Left ventricle myocardium (tissue), 1 donor: ENCODE measurements around a stretch of chr14.

DNA sequence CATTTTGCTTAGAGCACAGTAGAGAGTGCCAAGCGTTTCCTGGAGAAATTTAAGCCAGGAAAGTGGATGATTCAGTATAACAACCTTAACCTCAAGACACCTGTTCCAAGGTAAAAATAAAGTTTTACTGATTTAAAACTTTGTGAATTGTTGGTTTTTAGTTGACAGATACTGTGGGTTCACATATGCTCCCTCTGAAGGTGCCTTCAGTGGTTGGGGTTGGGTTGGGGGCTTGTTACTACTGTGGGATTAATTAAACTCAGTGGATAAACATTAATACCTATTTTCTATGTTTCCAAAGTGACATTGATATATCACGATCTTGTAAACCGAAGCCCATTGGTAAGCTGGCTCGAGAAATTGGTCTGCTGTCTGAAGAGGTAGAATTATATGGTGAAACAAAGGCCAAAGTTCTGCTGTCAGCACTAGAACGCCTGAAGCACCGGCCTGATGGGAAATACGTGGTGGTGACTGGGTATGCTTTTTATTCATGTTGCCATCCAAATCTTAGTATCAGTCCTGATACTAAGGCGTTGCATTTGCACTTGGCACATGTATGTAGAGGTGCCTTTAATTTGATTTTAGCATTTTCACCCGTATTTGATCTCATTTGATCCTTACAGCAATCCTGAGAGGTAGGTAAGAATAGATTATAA is 37.7 kb downstream of the MTHFD1 start:
- PRO-cap: no peak

GRCh38 chr14:64441754-64442637 is 23.3 kb upstream of the AKAP5 start:
- PRO-cap: no peak

DNA sequence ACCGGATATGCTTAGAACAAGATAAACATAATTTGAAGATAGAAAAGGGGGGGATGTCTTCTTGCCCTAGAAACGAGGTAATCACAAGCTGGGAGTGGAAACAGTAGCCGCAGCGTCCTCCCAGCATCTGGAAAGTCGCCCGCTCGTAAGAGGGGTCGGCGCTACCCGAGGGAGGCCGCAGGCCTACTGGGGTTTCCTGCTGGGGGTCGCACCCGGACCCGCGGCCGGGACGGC is 579 bp downstream of the ZBTB25 start:
- PRO-cap: no peak

DNA sequence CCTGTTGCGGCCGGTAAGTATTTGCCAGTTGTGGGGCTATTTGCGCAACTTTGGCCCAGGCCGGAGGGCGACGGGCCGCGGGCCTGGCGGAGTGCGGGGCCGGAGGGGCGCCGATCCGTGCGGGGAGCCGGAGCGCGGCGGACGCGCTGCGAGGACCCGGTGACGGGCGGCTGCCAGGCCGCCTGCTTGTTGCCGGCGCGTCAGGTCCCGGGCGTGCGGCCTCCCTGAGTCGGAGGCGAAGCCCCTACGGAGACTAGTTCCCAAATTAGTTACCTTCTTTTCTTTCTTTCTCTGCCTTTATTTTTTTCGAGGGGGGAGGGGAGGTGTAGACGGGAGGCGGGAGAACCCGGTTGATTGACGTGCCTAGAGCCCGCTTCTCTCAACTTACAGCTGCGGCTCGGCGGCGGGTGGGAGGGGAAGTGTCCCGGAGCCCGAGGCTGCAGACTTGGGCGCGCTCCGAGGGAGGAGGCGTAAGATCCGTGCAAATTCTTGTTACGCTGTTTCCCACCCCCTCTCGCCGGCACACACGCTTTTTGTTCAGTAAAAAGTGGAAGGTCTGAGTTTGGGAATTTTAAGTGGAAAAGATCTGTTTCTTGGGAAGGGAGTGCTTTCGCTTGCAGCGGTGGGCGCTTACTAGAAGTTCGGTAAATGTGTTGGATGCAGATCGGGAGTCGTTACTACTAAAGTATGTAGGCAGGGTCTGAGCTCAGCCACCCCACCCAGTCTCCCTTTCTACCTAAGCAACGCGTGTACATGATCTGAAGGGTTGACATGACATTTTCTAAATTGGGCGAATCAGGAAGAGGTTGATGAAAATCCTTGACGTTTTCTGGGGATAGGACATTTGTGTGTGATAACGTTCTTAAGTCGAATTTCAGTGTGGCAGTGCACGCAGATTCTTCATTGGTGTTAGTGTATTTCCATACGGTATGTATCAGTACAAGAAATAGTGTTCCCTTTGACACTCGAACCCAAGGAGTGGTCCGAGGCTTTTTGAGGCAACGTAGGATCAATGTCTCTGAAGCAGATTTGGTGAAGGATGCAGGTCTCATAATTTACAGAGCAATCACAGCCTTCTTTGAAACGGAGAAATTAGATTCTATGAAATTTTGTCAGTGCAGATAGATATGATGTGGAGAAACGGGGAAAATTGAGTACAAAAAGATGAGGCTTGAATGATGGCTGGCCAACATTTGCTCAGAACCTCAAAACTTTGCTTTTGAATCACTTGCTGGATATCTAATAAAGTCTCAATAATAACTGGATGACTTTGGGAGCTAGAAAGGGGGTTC is 810 bp downstream of the ZBTB1 start:
- PRO-cap: bidirectional peak, plus-strand start at position 440 of the sequence, minus-strand start at position 97 of the sequence

GRCh38 chr14:64516370-64516798 is 11.8 kb downstream of the ZBTB1 start:
- PRO-cap: no peak

DNA sequence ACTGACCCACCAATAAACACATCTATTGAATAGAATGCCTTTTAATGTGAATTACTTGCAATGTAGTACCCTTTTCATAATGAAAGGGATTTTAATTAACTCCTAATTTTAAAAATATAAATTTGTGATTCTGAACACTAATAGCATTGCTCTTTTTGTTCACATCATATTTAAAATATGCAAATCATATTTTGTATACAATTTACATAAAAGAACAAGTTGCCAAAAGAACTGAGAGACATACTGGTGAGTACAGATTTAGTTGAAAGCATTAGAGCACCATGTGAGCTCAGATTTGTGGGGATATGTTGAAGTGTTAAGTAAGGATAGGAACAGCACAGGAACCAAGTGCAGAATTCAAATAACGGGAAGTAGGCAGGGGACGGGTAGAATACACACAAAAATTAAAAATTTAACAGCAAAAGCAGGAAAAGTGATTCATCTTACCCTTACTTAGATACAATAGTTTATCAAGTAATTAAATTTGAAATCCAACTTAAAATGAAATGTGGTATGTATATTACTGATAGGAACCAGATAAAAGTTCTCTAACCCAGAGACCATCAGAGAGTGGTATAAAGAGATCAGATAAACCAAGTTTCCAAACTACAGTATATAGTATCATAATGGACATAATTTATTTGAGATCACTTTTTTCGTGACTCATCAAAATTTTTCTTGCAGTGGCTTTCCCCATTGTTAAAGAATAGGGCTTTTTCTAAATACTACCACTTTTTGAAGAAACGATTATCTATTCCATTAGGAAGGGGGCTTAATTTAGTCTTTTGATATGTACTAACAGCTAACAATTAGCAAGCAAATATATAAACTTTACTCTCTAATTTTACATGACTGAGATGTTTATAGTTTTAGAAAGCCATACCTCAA is 15.4 kb upstream of the HSPA2 start:
- PRO-cap: no peak

DNA sequence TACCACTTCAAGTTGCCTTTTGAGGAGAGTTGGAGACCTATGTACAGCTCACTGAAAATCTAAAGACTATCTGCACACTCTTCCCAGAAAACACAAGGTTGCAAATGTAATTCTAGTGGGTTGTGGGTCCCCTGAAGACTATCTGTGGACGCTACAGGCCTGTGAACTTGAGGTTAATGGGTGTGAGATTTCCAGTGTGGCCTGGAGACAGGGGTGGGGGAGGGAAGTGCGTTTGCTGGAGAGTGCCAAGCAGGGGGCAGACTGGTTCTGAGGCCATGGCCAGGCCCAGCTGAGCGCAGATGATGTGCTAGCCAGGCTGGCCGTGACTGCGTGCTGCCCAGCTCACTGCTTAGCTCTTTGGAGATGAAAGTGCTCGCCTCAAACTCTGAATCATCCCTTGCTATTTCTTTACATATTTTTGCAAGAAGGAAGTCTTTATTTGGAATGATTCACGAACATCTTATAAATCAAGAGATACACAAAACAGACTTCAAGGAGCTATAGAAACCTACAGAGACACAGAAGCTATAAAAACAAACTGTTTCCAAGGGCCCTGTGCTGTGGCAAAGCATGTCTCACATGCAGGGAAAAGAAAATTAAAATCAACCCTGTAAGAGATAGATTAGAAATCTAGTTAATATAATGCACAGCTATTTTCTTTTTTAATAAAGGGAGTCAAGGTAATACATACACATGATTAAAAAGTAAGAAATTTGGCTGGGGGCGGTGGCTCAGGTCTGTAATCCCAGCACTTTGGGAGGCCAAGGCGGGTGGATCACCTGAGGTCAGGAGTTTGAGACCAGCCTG is 75.2 kb upstream of the PLEKHG3 start:
- PRO-cap: no peak

DNA sequence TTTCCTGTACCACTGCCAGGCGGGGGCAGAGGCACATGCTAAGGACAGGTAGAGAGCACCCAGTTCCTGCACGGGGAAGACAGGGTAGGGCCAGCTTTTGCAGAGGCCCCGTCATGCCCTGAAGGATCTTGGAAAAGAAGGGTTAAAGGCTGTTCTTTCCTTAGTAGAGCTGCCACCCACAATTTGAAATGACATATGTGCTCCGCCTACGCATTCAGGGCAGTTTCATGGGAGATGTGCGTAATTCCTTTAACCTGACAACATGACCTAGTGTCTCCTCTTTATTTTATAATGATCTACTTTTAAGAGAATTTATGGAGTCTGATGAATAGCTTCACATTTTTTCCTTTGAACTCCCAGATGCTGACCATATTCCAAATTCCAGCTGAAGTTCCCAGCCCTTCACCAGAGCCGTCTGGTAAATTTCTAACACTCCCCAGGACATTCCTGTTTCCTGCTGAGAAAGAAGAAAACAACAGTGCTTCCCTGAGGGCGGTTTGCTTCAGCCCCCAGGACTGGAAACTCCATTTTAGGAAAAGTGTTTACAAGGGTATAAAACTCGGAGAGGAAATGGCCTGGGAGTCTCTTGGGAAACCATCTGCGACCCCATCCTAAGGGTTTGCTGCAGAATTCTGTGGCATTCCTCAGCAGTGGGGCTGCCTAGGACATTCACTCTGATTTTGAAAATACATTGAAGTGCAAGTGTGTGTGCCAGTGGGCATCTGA is 58.8 kb upstream of the PLEKHG3 start:
- PRO-cap: no peak

DNA sequence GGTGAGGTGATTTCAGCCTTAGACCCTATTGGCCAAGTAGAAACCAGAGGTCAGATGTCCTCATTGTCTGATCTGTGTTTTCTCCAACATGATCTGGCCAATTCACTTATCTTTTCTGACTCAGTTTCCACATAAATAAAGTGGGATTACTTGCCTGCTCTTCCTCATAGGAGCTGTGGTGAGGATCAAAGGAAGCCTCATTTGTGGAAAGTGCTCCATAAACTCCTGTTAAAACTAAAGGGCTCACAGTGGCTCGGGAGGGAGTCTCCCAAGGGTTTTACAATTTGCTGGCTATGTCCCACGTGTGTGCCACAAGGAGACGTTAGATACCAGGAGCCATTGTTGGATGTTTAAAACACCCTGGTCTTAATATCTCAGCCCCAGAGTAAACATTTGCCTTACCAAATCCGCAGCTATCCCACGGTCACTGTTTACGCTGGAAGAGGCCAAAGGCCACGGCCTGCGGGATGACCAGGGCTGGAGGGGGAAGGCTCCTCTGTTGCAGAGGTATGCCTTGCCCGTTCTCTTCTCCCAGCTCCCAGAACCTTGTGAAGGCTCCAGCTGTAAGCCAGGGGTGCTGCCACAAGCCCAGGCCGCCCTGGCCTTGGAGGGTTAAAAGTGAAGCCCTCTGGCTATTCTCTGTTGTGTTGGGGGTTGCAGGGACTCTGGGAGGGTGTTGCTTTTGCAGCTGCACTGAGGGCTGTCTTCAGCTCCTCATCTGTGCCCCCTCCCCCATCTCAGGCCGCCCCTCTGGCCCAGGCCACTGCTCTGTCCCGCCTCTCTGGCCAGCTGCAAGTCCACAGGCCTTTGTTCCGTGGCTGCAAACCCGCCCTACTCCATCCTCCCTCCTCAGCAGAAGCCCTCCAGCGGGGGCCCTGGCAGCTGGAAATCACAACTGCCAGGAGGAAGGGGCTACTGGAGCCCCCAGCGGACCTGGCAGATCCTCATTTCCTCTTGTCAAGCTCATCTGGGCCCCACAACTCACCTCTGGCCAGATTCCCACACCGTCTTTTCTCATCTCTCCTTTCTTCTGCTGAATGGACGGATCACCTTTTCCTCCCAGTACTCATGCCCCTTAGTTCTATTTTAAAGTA is 2.4 kb downstream of the PLEKHG3 start:
- PRO-cap: no peak

DNA sequence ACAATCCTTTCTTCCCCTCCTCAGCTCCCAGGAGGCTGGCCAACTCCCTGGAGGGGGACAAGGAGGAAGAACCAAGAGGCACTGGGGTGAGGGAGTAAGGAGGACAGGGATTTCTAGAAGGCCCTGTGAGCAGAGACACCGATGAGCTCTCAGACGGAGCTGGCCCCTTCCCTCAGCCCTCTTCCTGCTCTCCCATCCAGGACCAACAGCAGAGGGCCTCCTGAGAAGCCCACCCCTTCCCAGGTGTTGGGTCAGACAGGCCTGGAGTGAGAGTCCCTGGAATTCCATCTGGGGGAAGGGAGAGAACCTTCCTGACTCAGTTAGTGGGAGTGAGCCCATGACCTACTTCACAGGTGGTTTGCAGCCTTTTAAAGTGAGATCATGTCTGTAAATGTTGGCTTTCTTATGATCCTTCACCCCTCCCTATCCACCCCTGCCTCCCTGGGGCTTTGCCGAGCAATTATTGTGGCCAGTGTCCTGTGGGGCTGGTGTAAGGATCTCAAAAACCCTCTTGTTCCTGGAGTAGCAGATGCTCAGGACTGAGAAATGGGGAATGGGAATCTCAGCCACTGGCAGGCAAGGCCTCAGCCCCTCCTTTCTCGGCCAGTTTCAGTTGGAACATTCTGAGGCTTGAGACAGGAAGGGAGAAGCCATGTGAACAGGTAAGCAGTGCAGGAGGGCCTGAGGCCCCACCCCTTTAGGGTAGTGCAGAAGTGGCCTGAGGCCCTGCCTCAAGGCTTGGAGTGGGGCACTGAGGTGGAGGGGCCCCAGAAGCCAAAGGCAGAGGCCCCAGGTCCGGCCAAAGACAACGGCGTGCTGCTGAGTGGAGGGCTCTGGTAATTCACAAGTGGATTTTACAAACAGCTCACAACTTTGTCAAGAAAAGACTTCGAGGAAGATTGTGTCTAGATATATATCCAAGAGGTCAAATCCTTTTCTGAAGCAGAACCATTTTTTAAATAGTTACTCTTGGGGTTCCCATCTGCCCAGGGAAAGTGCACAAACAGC is 53.8 kb downstream of the PLEKHG3 start:
- PRO-cap: no peak

- PRO-cap: no peak
Measured at GRCh38 chr14:64997211-64998023, 10.7 kb downstream of the FNTB start.

DNA sequence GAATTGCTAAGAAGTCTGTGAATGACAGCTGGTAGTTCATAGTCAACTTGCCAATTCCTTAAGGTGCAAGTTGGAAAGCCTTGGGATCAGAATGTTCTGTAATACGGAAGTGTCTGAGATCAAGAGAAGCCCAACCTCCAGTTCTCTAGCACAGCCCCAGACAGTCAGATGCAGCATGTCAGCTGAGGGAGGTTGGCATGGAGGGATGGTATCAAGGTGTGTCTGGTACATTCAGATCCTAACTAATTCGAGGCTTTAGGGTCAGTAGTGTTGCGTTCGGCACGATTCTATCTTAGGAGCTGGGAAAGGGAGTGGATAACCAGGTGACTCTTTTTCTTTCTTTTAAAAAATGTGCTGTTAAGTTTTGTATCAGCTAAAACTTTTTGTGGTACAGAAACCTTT is 38.3 kb downstream of the FNTB start:
- PRO-cap: no peak

DNA sequence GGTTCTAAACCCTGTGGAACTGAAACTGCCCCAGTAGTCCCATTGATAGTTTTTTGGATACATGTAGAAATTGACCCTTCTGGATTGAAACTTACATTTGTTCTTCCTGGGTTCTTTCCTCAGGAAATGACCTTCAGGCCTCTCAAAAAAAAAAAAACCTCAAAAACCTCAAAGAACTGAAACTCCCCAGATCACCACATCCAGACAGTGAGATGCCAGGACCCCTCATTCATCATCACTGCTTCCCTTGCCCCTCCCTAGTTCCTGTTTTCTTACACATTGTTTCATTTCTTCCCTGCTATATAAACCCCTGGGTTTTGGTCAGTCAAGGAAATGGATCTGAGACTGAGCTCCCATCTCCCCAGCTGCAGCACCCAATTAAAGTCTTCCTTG is 107.7 kb upstream of the MAX start:
- PRO-cap: no peak

DNA sequence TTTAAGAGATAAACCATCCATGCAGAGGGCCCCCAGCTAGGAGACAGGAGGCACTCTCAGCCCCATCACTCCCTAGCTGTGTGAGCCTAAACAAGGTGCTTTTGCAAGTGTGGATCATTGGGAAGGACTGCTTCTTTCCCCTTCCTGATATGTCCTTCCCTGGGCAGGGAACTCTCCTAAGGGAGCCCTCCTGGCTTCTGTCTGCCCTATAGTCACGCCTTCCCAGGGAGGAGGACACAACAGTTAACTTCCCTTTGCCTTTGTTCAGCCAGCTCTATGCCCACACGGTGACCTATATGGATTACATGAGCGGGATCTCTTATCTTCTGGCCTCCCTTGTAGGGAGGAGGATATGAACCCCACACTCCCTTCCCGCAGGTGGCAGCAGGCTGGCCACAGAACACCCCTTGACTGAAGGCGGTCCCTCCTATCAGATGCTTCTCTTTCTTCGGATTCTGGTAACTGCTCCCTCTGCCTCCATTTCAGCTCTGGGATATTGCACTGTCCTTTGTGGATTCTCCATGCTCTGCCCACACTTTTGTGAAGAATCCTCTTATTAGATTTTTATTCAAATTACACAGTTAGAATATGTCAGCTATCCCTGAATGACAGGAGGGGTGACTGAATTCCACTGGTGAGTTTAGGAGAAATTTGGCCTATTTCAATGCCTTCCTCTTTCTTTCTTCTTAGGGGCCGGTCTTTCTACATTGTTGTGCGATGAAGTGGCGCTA is 135.7 kb upstream of the MAX start:
- PRO-cap: no peak

DNA sequence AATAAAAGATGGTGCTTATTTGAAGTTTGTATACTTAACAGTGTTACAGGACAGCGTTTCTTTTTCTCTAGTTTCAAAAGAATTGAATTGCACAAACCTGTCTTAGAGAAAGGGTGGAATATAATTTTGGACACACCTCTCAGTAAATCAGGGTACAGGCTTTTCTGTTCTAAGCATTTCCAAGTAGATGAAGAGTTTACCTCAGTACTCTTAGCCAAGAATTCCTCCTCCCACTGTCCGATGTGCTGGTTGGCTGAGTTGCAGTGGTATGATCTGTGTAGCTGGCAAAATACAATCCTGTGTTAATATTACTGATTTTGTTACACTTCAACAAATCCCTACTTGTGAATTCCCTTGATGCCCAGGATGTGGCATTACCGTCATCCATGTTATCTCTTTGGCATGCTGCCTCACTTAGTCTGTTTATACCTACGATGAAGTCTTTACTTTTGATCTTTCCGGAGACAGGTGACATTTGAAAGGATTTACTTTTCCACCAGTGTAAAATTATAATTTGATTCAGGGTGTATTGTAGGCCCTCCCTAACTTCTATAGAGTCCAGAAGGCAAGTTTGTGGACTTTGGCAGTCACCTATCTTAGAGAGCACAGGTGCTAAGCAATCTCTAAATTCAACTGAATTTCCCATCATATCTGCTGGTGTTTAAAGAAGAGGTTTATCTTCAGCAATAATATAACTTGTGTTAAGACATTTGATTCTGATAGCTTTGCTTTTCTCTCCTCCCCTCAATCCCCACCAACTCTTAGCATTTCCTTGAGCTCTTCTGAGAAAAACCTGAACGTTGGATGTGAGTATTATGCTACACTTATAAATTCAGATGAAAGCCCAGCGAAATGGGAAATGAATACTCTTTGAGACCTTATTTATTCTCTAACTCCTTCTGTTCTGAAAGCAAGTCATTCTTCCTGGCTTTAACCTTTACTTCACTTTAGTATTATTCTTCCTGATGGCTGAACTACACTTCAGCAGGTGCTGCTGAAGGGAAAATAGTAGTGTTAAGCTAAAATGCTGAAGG is 10.2 kb downstream of the CCDC196 start:
- PRO-cap: no peak

DNA sequence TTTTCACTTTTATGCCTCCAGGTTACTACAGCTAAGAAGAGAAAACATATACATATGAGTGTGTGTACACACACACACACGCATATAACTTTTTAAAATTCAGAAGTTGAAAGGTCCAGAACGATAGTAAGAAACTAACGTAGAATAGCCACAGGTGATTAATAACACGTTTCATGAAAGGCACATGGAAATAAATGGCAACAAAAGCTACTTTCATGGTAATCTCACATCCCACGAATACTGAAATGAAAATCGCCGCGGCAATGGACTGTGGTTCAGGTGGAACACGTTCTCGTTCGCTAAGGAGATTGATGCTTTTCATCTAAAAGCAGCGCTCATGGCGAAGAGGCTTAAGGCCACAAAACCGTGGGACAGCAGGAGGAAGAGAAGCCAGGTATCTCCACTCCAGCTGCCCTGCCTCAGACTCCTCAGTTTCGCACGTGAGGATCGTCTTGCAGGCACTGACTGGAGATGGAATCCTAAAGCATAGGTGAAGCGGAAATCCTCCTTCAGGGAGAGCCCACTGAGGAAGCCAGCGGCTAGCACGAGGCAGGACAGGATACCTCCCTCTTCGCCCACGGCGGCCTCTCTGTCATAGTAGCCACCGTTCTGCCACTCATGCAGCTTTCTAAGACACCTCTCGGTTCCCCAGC is 741 bp upstream of the GPHN start:
- PRO-cap: bidirectional peak, plus-strand start at position 523 of the sequence, minus-strand start at position 467 of the sequence

DNA sequence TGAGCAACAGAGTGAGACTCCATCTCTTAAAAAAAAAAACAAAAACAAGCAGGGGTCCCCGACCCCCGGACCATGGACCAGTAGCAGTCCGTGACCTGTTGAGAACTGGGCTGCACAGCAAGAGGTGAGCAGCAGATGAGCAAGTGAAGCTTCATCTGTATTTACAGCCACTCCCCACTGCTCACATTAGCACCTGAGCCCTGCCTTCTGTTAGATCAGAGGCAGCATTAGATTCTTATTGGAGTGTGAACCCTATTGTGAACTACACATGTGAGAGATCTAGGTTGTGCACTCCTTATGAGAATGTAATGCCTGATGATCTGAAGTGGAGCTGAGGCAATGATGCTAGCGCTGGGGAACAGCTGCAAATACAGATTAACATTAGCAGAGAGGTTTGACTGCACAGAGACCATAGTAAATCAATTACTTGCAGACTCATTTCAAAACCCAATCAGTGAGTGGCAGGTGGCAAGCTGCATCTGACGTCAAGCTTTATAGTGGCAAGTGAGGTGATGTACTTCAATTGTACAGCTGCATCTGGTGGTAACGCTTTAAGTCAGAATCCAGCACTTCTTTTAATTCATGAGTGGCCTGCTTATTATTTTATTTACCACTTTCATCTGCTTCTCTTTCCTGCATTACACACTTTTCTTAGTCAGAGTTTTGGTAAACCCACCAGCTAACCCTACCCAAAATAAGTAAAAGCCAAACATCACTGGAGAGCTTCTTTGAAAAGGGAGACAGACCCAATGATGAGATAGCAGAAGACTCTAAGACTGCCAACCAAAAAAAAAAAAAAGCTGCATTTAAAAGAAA is 141.6 kb downstream of the GPHN start:
- PRO-cap: no peak

DNA sequence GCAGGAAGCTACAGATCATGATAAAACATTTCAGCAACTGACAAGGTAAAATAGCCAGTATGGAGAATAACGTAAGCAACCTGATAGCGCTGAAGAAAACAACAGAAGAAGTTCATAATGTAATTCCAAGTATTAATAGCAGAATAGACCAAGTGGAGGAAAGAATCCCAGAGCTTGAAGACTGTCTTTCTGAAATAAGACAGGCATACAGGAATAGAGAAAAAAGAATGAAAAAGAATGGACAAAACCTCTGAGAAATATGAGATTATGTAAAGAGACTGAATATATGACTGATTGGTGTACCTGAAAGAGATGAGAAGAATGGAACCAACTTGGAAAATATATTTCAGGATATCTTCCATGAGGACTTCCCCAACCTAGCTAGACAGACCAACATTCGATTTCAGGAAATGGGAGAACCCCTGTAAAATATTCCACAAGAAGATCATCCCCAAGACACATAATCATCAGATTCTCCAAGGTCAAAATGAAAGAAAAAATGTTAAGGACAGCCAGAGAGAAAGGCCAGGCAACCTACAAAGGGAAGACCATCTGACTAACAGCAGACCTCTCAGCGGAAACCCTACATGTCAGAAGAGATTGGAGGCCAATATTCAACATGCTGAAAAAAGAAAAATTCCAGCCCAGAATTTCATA is 154.9 kb downstream of the GPHN start:
- PRO-cap: no peak

GRCh38 chr14:67513390-67514492 is 19.3 kb upstream of the PLEKHH1 start:
- PRO-cap: no peak

DNA sequence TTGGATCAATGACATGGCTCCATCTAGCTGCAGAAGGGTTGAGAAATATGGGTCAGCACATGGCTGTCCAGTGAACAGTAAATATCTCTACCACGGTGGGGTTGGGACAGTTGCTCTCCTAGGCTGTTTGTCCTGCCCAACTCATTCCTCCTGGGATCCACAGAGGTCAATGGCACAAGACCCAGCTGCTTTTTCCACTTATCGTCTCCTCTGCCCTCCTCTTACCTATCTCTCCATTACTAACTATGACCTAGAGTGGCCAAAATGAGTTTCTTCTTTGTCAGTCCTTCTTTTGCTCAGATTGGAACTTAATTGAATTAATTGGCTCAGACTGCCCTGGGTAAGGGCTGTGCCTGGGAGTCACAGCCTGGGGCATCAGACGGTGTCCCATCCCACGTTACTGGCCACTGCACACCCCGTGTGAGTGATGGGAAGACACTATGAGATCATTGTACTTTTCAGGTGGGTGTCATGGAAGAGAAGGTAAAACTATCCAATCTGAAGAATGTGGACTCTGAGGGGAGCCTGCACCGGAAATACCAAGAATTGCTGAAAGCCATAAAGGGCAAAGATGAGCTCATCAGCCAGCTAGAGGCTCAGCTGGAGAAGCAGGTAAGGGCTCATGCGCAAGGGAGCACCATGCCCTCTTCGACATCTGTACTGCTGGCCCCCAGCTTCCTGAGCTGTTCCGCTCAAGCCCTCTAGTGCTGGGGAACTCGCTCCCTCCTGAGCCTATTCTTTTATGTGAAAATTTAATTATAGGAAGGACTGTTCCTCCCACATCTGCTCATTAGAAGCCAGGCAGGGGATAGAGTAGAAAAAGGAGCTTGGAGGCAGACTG is 23.9 kb downstream of the PLEKHH1 start:
- PRO-cap: no peak